Mammary microvascular endothelial cell (primary cell): ENCODE measurements around a stretch of chr20.

- RAMPAGE, long total RNA, result no peak
These were observed 79.6 kb upstream of the NAA20 start for GRCh38 chr20:19937233-19938307.

DNA sequence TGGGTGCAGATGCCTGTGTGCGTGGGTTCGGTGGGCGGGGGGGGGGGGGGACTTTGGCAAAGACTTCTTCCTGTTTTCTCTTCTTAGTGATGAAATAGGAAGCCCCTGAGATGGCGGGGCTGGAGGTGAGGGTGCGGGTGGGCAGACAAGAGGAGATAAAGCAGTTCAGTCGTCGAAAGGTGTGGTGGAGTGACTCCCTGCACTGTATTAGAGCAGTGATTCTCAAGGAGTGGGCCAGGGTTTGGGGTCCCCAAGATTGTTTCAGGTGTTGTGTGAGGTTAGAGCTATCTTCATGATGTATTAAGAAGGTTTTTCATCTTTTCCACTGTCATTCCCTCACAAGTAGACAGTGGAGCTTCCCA is 3.8 kb downstream of the NAA20 start:
- RAMPAGE, long total RNA, result no peak

DNA sequence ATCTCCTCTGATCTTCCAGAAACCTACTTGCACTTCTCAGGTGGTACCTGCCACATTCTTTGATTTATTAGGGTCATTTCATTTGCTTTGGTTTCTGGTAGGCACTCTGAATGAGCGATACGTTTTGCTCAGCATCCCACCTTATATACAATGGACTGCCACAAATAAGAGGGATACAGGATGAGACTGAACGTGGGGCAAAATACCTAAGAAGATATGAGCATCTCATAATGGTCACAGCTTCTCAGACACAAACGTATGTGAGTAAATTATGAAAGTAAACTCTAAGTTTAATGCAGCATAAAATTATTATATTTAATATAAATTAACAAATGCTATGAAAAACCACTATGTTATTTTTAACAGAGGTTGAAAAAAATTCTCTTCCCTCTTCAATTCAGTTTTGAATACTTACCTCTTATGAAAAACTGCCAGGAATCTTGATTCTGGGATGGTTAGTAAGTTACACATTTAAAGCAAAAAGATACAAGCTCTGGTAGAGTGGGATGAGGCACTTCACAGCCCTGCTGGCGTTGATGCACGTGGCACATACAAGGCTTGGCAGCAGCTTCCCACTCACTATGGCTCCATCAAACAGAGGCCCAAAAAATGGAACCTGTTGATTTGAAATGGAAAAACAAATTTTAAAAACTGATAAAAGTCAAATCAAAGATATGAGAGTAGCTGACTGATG is 104.6 kb downstream of the INSM1 start:
- RAMPAGE, long total RNA, result no peak

GRCh38 chr20:20561724-20562665 is 150.4 kb downstream of the RALGAPA2 start:
- RAMPAGE, long total RNA, result no peak

DNA sequence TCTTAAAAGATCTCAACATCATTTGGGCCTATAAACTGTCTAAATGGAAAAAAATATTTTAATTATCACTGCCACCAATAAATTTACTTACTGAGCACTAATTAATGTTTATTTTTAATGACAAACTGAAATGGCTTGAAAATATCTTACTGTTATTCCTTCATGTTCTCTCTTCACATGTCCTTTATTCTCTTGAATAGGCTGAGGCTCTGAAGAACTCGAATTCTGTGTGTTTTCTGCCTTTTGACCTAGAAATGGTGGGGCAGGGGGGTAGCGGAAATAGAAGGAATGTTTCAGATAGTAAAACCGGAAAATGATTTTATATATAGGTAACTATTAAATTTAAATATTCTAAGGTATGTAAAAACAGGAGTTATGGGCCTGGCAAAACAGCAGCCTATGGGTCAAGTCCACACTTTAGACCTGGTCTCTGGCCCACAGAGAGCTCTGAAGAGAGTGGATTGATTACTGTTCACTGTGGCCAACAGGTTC is 123.3 kb downstream of the RALGAPA2 start:
- RAMPAGE, long total RNA, result no peak

DNA sequence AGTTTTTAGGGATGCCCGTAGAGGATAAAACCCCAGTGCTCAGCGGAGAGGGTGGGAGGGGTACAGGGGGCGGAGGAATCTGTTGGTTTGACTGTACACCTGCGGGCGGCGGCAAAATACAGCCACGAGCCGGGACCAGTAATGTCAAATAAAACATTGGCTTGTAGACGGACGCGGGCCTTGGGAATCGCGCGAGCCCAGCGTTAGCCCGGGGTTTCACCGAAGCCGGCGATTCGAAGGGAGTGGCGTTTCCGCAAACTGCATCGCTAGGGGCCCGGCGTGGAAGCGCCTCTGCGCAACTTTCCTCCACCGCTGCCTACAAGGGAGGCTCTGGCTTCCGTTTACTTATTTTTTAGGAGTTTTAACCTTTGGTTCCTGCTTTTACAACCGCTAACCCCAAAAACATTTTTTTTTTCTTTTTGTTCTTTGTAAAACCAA is 25.7 kb upstream of the KIZ start:
- RAMPAGE, long total RNA, result no peak

- RAMPAGE, long total RNA, result no peak
These were observed 3.3 kb upstream of the KIZ start for GRCh38 chr20:21122588-21122944.

- RAMPAGE, long total RNA, result no peak
These were observed 10.4 kb downstream of the KIZ start for GRCh38 chr20:21136162-21136760.

- RAMPAGE, long total RNA, result no peak
These were observed 36.9 kb downstream of the KIZ start for GRCh38 chr20:21162591-21163338.

GRCh38 chr20:21304180-21304583 is 1.1 kb downstream of the XRN2 start:
- RAMPAGE, long total RNA, result no peak

GRCh38 chr20:21333549-21334221 is 30.6 kb downstream of the XRN2 start:
- RAMPAGE, long total RNA, result no peak

DNA sequence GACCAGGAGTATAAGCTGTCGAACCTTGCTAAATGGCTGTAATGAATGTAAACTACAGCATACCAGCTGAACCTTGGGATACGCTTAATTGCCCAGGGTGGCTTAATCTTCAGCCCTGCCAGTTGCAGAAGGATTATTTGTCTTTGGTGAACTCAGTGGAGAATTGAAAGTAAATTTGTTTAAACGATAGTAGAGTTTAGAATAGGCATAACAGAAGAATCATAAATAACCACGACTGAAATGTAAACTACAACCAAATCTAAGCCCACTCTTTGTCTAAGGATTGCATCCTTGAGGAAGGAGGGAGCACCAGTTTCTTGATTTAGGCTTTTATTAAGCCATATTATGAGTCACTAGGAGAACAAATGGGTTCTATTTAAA is 40.9 kb downstream of the NKX2-2 start:
- RAMPAGE, long total RNA, result no peak

GRCh38 chr20:21511579-21512239 is 2.2 kb downstream of the NKX2-2 start:
- RAMPAGE, long total RNA, result no peak

GRCh38 chr20:22402828-22403569 is 181.4 kb downstream of the FOXA2 start:
- RAMPAGE, long total RNA, result no peak

- RAMPAGE, long total RNA, result no peak
These were observed 172.7 kb downstream of the FOXA2 start for GRCh38 chr20:22411305-22412360.

- RAMPAGE, long total RNA, result no peak
These were observed 121.3 kb downstream of the FOXA2 start for GRCh38 chr20:22463012-22463581.

DNA sequence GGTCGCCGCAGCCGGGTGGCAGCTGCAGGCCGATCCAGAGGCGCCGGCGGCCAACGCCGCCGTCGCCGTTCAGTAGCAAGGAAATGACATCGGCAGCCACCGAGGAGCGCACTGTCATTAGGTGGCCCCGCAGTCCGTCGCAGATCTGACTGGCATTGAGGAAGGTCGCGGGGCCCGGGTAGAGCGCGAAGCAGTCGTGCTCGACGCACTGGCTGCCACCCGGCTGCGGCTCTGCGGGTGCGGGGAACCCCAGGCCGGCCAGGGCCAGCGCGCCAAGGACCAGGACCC is 318 bp downstream of the THBD start:
- RAMPAGE, long total RNA, result no peak

DNA sequence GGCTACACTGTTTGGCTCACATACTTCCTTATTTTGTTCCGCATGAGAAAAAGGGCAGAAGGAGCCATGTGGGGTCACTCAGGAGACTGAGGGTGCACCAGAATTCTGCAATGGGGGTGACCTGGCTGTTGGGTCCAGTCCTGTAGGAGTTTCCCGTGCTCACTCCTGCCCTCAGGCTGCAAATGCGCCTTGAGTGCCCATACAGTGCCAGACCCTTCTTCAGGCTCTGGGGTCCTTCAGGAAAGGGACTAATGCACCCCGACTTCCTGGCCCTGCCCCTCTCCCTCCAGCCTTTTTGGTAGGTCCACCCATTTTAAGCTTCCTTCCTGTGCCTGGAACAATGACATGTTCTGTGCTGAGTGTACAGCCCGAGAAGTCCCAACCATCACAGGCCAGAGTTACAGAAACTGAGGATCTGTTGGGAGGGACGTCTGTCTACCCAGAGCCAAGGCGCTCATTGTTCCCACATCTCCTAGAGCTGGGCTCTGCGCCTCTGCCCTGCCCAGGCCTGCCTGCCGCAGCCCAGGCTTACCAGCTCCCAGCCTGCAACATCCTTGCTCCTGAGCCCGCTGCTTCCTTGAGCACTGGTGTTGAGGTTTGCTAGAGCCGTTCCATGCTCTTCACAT is 33.5 kb upstream of the CD93 start:
- RAMPAGE, long total RNA, result no peak

- RAMPAGE, long total RNA, result no peak
These were observed 35.4 kb upstream of the CD93 start for GRCh38 chr20:23121345-23122099.

GRCh38 chr20:23125548-23126210 is 39.6 kb upstream of the CD93 start:
- RAMPAGE, long total RNA, result no peak